Ovary (tissue), 7 donors: ENCODE data around the gene RNF220.

- PRO-cap, 7 experiments = no peak in any of the 7 experiments
- RAMPAGE, long total RNA, 2 experiments = no peak in any of the 2 experiments
Observed at GRCh38 chr1:44237993-44238556, 24.8 kb downstream of the DMAP1 start.

DNA sequence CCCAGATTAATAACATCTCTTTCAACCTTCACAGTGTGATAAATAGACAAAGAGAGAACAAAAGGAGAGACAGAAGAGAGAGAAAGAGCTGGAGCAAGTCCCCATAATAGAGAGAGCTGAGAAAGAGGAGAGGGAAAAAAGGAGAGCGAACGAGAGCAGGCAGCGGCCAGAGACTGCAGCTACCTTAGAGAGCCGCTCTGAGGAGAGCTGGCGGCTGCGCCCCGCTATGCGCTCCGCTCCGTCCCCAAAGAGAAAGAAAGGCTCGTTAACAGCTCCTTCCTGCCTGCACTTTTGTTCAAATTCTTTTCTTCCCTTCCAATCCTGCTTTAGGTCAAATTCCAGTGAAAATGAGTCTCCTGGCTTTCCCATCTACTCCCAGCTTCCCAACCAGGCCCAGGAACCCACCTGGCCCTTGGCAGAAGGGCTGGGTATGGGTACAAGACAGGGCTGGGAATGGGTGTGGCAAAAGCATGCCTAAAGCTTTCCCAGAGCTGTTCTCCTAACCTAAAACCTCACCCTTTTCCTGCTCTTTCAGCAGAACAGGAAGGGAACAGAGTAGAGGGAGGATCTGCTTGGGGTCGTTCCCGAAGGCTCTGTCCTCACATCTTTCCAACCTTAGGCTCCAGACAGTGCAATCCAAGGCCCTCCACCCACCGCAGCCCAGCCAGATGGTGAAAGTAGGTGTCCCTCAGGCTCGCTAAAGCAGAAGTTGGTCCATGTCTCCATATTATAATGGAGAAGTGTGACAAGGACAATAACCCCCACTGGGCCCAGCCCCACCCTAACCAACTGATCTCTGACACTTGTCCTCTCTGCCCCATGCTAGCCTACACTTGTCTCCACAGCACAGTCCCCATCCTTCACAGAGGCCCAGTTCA lies 48.4 kb downstream of the DMAP1 start:
- PRO-cap, 7 experiments = no peak in any of the 7 experiments
- RAMPAGE, long total RNA, 2 experiments = no peak in any of the 2 experiments

DNA sequence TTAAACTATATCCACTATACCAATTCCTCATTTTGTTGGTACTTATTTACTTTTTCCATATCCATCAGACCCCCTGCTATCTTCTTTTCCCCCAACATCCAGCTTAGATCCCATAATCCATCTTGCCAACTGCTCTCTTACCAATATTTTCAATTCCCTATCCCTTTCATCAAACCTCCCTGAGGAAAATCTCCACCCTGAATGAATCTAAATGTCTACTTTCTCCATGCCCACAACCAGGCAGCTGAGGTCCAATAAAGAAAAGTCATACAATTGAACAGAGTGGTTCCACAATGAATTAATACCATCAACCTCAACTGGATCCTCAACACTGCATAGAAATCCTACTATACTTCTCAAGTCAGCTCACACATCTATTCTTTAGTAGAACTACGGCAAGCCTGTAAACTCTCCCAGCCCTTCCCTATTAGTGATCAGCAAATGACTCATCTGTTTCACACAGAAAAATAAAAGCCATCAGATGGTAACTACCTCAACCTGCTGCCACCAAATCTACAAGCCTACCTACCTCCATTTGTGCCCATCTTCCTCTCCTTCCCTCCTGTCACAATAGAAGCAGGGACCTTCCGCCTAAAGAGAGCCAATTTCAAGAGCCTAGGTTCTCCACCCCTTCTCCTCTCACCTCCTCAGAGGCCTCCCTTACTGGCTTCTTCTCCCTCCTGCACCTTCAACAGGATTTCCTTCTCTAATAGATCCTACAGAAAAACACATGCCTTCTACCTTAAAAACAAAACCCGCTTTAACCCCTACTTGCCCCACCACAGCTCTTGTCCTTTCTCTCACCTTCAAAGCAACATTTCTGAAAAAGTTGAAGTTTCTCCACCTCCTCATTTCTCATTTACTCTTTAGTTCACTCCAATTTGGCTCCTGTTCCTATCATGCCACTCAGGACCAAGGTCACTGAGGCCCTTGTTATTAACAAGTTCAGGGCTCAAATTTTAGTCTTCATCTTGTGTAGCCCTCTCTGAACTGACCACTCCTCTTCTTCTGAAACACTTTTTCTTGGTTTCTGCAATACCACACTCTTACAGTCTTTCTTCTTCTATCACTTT lies 63.7 kb downstream of the DMAP1 start:
- PRO-cap, 7 experiments = no peak in any of the 7 experiments
- RAMPAGE, long total RNA, 2 experiments = start-site peak on the minus strand in 1 of 2 experiments, centred at position 306 of the sequence, 5 reads per replicate

DNA sequence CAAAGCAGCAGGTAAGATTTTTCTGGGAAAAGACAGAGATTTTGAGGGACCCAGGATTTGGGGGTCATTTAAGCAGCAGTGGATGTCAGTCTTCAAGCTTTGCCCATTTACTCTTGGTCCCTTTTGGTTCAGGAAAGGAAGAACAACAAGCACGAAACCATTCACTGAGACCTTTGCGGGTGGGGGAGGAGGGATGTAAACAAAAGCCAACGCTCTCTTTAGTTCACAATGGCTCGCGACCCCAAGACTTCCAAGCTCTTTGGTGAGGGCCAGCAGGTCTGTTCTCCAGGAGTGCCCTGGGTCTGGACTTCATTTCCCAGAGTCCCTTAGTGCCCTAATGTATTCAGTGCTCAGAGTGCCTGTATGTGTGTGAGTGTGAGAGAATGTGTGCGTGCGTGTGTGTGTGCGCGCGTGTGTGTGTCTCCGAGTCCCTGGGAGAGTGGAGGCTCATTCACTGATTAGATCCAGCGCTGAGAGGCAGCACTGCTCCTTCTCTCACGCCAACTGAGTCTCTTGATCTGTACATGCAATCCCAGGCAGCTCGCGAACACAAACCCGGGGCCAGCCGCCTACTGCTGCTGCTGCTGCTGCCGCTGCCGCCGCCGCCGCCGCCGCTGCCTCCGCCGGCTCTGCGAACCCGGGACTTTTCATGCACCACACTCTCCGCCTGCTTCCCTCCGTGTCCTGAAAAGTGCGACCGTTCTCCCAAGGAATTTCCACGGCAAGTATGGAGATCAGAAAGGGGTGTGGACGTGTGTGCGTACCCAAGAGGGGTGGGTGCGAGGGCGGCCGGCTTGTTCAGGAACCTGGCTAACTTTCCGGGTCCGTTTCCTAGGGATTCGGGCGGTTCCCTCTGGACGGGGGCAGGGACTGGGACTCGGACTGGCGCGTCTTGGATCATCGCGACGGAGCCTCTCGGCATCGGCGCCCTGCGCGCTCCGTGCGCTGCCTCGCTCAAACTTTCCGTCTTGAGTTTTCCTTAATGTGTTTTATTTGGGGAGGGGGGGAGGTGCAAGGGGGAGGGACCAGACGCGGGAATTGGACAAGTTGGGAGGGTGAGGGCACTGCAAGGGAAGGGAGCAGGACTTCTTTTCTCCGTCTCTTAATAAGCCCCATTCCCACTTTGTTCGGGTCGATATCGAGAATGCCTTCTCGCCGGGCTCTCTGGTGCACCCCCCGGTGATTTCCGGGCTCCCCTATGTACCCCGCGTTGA lies at the start of gene RNF220:
Gene RNF220 (plus strand): TSS at position 450 of the 1,214 bp plus-strand sequence.
- PRO-cap, 7 experiments = peak in 1 of 7 experiments; most common plus-strand start position 450 of the sequence (in 1)
- RAMPAGE, long total RNA, 2 experiments = no peak in any of the 2 experiments

GRCh38 chr1:44631050-44631811 lies 43.0 kb downstream of the TMEM53 start:
- PRO-cap, 7 experiments = no peak in any of the 7 experiments
- RAMPAGE, long total RNA, 2 experiments = no peak in any of the 2 experiments

GRCh38 chr1:44631812-44633000 lies 42.1 kb downstream of the TMEM53 start:
- PRO-cap, 7 experiments = peak in 7 of 7 experiments; most common plus-strand start chr1:44631968 (in 6); most common minus-strand start chr1:44632350 (in 7)
- RAMPAGE, long total RNA, 2 experiments = no peak in any of the 2 experiments

GRCh38 chr1:44767046-44767982 lies 8.0 kb upstream of the RPS8 start:
- PRO-cap, 7 experiments = no peak in any of the 7 experiments
- RAMPAGE, long total RNA, 2 experiments = no peak in any of the 2 experiments

DNA sequence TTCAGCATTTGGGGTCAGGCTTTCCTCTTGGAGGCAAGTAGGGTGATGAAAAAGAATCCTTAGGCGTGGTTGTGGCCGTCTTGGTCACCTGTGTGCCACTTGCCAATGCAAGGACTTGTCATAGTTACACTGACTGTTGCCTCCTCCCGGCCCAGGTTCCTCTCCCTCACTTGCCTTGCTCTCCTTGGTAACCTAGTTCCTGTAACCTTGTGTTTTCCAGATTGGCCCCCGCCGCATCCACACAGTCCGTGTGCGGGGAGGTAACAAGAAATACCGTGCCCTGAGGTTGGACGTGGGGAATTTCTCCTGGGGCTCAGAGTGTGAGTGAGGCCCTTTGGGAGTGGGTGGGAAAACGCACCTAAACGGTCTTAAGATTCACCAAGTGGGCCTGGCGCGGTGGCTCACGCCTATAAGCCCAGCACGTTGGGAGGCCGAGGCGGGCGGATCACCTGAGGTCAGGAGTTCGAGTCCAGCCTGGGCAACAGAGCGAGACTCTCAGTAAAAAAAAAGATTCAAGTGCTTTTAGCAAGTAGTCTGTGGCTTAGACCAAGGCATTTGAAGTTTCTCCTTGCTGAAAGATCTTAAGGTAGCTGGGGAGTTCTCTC lies 1.2 kb downstream of the RPS8 start:
- PRO-cap, 7 experiments = peak in 3 of 7 experiments; most common plus-strand start position 39 of the sequence (in 1); most common minus-strand start position 164 of the sequence (in 1)
- RAMPAGE, long total RNA, 2 experiments = no peak in any of the 2 experiments

DNA sequence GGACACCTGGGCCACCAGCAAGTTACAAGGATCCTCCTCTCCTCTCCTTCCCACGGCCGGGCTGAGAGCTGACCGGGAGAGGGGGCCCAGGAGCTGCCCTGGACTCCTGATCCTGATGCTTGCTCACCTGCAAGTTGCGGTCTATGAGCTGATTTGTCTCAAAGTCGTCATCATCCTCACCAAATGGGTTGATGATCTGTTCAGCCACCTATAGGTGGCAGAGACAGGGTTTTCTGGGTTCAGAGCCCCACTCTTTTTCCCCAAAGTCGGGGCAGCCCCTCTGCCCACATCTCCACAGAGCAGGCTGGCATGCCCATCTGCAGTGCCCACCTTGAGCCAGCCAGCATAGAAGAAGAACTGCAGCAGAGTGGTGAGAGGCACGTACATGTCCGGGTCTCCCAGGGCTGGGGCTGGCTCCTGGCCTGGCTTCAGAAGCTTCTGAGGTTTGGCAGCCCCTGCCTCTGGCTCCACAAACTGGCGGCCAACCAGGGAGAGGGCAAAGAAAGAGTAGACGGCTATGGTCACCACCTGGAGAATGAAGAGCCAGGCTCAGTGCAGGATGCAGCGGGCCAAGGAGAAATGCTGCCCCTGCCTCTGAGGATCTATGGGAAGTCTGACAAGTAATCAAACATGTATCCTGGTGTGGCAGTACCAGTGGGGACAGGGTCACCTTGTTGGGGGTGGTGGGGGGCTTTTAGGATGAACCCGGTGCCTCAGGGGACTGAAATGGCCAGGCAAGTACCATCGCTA lies 3.0 kb downstream of the BEST4 start:
- PRO-cap, 7 experiments = peak in 2 of 7 experiments; most common minus-strand start position 63 of the sequence (in 2)
- RAMPAGE, long total RNA, 2 experiments = no peak in any of the 2 experiments

DNA sequence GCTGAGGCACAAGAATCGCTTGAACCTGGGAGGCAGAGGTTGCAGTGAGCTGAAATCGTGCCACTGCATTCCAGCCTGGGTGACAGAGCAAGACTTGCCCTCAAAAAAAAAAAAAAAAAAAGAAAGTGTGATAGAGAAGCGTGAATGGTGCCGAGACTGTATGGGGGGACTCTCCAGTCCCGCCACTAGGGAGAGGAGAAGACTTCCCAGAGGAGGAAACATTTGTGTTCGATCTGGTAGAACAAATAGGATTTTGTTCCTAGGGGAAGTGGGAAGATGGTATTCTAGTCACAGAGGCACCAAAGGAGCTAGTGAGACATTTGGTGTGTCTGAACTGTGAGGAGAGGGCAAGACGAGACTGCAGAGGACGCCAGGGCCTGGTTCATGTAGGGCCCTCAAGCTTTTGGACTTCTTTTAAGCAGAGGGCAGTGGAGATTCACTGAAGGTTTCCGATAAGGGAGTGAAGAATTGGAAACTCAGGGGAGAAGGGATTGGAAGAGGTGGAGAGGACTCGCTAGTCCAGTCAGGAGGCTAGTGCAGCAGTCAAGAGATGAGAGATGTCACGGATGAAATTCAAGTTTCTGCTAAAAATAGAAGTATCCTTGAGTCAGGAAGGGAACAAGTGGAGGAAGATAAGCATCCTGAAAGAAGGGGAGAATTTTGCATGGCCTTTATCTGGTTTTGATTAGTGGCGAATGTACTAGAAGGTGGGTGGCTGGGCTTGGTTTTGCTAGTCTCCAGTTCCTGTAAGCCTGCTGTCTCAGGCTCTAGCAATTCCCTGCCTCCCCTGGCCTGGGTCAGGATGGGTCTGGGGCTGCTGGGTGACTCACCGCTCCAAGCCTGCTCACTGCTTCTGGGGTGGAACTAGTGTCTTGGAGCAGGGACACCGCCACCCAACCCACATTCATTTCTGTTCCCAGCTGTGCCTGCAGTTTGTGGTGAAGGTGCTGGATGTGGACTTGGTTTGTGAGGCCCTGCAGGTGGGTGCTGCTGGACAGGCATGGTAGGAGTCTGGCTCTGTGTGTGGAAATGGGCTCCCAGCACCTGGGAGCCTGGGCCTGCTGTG lies 3.1 kb downstream of the BTBD19 start:
- PRO-cap, 7 experiments = no peak in any of the 7 experiments
- RAMPAGE, long total RNA, 2 experiments = start-site peak on the plus strand in 1 of 2 experiments, centred at position 264 of the sequence, 25 reads per replicate

GRCh38 chr1:44817046-44818461 lies 9.2 kb downstream of the BTBD19 start:
- PRO-cap, 7 experiments = no peak in any of the 7 experiments
- RAMPAGE, long total RNA, 2 experiments = no peak in any of the 2 experiments

DNA sequence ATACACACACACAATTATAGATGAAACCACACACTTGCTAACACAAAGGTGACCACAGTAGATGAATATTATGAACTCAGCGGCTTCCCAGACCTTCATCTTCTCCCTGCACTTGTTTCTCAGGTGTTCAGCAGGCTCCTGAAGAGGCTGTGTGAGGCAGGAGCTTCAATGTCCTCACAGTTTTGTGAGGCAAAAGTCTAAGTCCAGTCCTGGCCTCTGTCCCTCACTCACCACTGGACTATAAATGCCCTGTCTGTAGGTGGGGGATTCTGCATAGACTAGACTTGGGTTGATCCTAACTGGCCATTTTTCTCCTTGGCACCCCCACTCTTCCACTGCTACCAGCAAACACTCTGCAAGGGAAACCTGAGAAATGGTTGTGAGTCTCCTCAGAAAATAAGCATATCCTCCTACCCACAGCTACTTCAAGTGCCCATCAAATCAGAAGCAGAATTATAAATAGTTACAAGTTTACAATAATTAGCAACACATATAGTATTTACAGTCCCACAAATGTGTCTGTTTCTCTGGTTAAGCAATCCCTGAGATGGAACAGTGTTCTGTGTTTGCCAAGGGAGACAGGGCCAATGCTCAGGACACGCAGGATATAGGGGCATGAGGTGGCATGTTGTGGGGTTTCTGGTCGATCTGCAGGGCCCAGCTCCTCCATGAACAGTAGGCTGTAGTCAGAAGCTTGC lies 5.7 kb downstream of the UROD start:
- PRO-cap, 7 experiments = no peak in any of the 7 experiments
- RAMPAGE, long total RNA, 2 experiments = no peak in any of the 2 experiments

GRCh38 chr1:45205407-45206233 lies 785 bp downstream of the ZSWIM5 start:
- PRO-cap, 7 experiments = peak in 7 of 7 experiments; most common plus-strand start chr1:45206036 (in 7); most common minus-strand start chr1:45205853 (in 6)
- RAMPAGE, long total RNA, 2 experiments = no peak in any of the 2 experiments

GRCh38 chr1:45398802-45399015 lies 58.7 kb downstream of the TOE1 start:
- PRO-cap, 7 experiments = no peak in any of the 7 experiments
- RAMPAGE, long total RNA, 2 experiments = no peak in any of the 2 experiments

DNA sequence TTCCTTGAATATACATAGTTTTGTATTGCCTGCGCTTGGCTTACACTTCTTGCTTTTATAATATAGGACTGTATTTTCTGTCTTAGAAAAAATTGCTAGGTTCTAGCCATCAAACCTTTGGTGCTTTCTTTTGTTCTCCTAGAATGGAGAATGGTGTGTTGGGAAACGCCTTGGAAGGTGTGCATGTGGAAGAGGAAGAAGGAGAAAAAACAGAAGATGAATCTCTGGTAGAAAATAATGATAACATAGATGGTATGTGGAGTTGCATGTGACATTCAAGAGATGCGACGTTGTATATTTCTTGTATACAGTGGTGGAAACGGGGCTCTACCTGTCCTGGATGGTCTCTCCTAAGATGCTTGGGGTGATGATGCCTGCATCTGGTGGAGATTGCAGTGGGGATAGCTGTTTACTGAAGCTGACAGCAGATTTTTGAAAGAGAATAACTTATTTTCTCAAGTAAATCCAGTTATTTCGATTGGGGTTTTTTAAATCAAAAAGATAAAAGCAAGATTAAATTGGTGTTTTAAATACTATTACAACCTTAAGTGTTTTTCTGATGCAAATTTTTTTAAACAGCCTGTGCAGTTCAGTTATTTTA lies 17.4 kb downstream of the CCDC17 start:
- PRO-cap, 7 experiments = no peak in any of the 7 experiments
- RAMPAGE, long total RNA, 2 experiments = no peak in any of the 2 experiments

- PRO-cap, 7 experiments = no peak in any of the 7 experiments
- RAMPAGE, long total RNA, 2 experiments = no peak in any of the 2 experiments
Observed at GRCh38 chr1:45685865-45686415, 393 bp downstream of the GPBP1L1 start.

- PRO-cap, 7 experiments = no peak in any of the 7 experiments
- RAMPAGE, long total RNA, 2 experiments = no peak in any of the 2 experiments
Observed at GRCh38 chr1:46009791-46010791, 122.3 kb downstream of the PIK3R3 start.

DNA sequence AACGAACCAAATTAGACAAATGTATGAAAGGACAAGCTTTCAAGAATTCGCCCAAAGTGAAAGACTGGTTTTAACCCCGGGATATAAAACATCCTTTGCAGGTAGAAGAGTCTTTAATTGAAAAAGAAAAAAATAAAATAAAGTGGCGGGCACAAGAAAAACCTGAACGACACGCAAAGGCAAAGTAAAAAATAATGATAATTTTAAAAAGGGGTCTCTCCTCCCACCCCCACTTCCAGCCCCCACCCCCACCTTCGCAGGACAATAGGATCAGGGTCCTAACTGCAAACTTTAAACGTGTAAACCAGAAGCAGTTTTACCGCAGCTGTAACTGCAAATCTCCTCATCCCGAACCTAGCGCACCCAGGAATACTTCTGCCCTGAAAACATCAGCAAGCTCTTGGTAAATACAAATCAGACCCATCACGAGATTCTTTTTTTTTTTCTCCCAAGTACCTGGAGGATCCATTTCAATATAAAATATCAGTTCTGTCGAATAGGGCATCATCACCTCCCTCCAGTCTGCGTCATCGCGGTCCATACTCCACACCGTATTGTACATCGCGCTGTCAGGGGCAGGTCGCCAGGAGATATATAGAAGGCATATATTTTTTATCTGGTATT lies 926 bp downstream of the PIK3R3 start:
- PRO-cap, 7 experiments = no peak in any of the 7 experiments
- RAMPAGE, long total RNA, 2 experiments = no peak in any of the 2 experiments

DNA sequence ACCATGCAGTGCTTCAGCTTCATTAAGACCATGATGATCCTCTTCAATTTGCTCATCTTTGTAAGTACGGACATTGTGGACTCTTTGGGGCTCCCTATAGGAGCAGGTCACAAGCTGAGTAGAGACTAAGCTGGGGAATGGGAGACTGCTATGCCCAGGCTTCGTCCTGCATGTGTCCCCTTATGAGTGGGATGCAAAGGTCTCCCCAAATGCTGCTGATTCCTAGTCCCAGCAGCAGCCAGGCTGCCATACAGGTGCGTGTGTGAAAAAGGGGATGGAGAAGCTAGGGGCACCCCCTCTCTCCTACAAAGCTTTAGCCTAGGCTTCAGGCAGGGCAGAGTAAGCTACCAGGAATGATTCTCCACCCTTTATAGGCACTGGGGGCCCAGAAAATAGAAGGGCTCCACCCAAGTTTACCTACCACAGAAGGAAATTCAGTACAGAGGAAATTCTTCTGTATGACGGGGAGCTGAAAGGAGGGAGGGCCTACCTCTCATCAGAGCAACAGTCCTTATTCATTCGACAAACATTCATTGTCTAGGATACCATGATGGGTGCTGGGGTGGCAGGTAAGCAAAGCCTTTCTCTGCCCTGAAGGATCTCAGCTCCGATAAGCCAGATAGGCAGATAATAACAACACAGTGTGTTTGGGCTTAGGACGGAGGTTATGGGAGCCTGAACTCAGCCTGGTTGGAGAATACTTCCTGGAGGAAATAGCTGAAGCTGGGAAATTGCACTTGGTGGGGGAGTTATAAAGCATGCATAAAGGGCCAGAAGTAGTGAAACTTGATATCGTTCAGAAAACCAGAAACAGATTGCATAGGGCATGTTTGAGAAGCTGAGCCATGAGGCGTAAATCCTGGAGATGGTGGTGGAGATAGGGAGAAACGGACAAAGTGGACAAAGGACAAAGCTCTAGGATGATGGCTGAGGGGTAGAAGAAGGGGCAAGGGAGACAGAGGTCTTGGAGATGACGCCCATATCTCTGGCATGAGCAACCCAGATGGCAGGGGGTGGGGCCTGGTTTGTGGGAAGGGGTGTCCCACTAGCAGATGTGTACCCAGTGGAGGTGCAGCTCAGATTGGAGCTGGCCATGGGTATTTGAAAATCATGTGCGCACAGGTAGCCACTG lies 5.2 kb upstream of the P3R3URF start:
- PRO-cap, 7 experiments = peak in 1 of 7 experiments; most common minus-strand start position 669 of the sequence (in 1)
- RAMPAGE, long total RNA, 2 experiments = start-site peak on the plus strand in 1 of 2 experiments, centred at position 482 of the sequence, 5 reads per replicate

DNA sequence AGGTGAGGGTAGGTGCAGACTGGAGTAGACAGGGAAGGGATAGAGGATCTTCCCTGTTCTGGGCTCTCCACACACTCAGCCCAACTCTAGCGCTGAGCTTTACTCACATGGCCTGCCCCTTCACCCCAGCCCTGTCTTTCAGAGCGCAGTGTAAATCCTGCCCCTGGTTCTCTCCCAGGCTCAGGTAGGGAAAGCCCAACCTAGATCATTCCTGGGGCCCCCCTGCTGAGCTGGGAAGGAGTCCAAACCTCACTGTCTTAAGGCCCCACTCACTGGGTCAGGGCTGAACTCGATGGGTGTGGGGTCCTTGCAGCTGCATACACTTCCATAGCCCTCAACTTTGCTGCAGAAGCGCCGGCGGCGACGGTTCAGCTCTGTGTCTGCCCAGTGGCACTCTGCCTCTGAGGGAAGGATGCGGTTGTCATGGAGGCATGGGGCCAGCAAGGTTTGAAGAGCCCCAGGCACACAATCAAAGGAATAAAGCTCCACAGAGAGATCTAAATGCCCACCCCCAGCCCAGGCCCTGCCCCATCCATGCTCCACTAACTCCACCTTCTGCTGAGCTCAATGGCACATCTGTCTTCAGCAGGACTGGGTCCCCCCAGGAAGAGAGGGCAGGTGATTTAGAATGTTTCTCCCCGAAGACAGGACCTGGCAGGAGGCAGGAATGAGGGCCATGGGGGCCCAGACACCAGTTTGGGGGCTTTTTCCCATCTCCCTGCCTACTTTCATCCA lies 4.1 kb downstream of the POMGNT1 start:
- PRO-cap, 7 experiments = no peak in any of the 7 experiments
- RAMPAGE, long total RNA, 2 experiments = no peak in any of the 2 experiments